Epithelial cell of prostate (primary cell): ENCODE measurements around a stretch of chr1.

- RRBS = no CpG with 5 or more reads among the region's 2 CpGs
Measured at GRCh38 chr1:113587834-113588505, 171.3 kb downstream of the PHTF1 start.

DNA sequence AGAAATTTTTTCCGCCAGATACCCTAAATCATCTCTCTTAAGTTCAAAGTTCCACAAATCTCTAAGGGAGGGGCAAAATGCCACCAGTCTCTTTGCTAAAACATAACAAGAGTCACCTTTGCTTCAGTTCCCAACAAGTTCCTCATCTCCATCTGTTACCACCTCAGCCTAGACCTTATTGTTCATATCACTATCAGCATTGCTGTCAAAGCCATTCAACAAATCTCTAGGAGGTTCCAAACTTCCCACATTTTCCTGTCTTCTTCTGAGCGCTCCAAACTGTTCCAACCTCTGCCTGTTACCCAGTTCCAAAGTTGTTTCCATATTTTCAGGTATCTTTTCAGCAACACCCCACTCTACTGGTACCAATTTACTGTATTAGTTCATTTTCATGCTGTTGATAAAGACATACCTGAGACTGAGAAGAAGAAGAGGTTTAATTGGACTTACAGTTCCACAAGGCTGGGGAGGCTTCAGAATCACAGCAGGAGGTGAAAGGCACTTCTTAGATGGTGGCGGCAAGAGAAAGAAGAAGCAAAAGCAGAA, 39.8 kb downstream of the PHTF1 start:
- RRBS = no CpG with 5 or more reads among the region's 3 CpGs

- RRBS = no CpG with 5 or more reads among the region's 6 CpGs
Measured at GRCh38 chr1:113811181-113811442, 1.2 kb downstream of the RSBN1 start.

DNA sequence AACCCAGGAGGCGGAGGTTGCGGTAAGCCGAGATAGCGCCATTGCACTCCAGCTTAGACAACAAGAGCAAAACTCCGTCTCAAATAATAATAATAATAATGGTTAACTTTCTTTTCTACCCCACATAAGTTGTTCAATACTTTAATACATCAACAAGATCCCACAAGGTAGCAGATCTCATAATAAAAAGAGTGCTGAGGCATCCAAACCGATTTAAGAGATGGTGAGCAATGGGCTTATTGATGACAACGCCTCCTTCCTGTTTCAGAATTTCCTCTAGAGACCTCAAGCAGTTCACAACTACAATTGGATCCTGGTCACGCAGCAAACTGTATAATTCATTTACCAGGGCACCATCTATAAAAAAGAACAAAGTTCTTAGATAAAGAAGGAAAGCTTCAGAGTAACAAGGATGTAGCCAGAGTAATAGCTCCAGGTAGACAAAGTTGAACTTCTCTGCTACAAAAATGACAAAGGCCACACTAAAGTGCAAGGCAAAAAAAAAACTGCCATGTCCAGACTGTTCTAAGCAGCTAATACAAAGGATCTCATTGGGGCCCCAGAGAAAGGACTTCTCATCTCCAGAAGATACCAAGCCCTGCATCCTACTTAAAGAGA, 3.5 kb downstream of the AP4B1 start:
- RRBS = no CpG with 5 or more reads among the region's 8 CpGs

- RRBS = no CpG with 5 or more reads among the region's 5 CpGs
Measured at GRCh38 chr1:113928146-113928839, 831 bp upstream of the HIPK1 start.

GRCh38 chr1:113947171-113947852, 18.2 kb downstream of the HIPK1 start:
- RRBS = no CpG with 5 or more reads among the region's 4 CpGs

DNA sequence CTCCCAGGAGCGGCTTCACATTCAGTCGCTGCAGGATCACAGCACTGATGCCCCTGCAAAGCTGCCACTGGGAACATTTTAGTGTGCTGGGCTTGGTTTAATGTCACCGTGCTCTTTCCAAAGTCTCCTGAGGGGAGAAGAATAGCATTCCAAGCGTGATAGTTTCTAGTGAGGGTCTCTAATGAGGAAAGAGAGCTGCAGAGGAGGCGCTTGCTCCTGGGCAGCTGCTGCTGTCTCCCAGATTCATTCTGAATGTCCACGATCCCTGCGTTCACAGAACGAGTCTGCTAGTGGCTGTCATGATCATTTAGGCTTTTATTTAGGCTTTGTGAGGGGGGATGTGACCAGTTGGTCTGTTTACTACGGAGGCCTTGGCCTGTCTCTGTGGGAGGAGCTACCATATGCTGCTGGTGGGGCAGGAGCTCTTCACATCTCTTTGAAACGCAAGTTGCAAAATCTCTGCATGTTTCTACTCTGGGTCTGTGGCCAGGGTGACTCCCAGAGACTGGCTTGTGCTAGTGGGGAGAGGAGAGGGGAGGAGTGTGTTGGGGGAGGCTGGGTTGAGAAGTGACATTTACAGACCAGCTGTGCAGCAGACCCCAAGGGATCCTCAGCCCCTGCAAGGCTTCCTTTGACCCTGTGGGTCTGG, 23.4 kb downstream of the OLFML3 start:
- RRBS = no CpG with 5 or more reads among the region's 10 CpGs

- RRBS = no CpG with 5 or more reads among the region's 6 CpGs
Measured at GRCh38 chr1:114023129-114023704, 43.9 kb downstream of the OLFML3 start.

DNA sequence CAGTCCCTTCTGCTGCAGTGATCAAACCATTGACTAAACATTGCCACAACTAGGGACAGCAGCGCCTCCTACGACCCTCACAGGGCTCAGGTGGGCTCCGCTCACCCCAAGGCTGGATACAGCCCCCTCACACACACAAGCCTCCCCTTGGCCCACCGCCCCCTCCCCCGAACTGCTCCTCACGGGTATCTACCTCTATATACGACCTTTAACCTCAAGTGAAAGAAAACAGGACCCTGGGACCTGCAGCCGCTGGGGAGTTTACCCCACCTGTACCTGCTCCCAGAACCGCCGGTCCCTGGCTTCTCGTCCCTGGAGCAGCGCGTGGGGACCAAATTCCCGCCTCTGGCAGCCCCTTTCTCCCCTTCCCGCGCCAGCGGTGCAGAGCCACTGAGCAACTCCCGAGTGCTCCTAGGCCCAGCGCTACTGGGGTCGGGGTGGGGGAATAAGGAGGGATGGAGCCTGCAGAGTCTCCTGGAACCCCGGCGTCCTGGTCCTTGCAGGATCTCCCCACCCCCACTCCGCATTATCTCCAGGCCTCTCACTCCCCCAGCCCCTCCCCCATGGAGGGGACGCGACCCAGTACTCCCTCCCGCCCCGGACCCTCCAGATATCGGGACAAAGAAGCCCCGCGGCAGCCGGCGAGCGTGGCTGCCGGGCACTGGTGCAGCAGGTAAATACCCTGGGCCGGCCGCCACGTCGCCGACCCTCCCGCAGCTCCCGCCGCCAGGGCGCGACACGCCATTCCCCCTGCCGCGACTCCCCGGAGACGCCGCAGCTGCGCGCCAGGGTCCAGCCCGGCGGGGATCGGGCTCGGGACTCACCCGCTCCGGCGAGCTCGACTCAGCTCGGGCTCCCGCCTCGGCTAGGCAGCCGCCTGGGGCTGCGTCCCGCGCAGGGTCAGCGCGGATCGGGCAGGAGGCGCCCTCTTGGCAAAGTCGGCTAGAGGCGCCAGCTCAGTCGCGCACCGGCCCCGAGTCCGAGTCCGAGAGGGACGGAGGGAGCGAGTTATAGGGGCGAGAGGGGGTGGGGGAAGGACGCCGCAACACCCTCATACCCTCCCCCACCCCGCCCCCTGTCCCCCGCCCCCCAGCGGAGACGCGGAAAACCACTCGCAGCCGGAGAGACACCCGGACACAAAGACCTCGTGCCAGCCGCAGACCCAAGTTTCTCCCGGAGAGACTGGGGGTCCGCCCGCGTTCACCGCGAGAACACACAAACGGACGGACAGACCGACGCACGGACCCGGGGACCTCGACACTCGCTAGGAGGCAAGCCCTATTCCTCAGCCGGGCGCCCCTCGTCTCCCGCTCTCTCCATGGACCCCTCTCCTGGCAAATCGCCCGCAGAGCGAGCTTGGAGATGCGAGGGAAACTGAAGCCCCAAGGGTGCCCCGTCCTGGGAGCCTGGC, 1.2 kb downstream of the SYT6 start:
- RRBS = 2% methylated on average over 33 of the region's 117 CpGs

GRCh38 chr1:114251177-114251564, 97.5 kb upstream of the SYT6 start:
- RRBS = no CpG with 5 or more reads among the region's 7 CpGs

GRCh38 chr1:114395284-114396272, 115.4 kb downstream of the TRIM33 start:
- RRBS = no CpG with 5 or more reads among the region's 3 CpGs

DNA sequence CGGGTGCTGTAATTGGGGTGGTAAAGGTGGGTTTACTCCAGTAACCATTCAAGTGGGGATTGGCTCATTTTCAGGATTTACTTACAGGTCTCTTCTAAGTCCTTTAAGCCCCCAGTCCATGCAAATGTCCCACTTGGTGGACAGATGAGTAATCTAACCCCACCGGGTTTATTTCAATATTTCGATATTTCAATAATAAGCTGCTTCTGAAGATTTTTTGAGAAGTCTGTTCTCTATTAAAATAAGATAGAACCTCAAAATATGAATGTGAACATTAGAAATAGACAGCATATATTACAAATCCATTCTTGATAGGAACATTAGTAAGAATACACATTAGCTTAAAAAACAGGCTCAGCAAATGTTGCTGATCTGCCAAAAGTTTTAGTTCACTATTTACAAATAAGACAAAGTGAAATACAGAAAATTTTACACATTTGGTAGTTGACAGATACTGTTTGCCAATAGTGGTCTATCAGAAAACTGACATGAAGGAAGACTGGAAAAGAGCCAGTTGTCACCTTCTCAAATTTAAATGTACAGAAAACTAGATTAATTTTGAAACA, 114.6 kb downstream of the TRIM33 start:
- RRBS = no CpG with 5 or more reads among the region's 3 CpGs

- RRBS = no CpG with 5 or more reads among the region's 10 CpGs
Measured at GRCh38 chr1:114669092-114669558, 724 bp downstream of the DENND2C start.

GRCh38 chr1:114737861-114738342, 19.9 kb downstream of the CSDE1 start:
- RRBS = no CpG with 5 or more reads among the region's 7 CpGs

- RRBS = no CpG with 5 or more reads among the region's 41 CpGs
Measured at GRCh38 chr1:114756889-114757832, 623 bp downstream of the CSDE1 start.

DNA sequence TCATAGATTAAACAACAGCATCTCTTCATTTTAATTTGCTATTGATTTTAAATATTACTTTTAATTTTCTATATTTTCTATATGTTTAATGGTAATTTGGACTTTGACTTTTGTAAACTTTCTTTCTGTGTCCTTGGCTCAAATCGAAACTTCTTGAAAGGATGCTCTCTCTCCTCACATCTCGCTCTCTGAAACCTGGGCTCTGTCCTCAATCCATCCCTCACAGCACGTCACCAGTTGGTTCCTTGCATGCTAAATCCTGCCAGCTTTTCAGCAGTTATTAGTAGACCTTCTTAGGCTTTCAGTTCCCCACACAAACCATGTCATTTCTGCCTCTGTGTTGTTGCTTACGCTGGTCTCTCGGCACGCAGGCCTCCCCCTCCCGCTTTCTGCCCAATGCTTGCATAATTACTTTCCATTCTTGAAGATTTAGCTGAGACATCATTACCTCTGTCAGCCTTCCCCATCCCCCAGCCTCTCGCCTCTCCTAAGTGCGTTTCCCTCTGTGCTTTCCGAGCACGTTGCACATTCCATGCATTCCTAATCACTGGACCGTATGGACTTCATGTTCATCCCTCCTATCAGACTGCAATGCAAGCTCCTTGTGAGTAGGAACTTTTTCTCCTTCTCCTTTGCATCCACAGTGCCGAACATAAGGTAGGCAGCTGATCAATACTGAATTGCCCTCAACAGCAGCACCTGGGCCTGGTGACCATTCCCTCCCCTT, 26.7 kb downstream of the TSHB start:
- RRBS = no CpG with 5 or more reads among the region's 13 CpGs

GRCh38 chr1:115084726-115085456, 4.4 kb downstream of the TSPAN2 start:
- RRBS = no CpG with 5 or more reads among the region's 8 CpGs

GRCh38 chr1:115134215-115134653, 44.9 kb upstream of the TSPAN2 start:
- RRBS = no CpG with 5 or more reads among the region's 6 CpGs

- RRBS = no CpG with 5 or more reads among the region's 9 CpGs
Measured at GRCh38 chr1:115184352-115185330, 95.3 kb upstream of the TSPAN2 start.

GRCh38 chr1:115426121-115426893, 88.3 kb upstream of the NGF start:
- RRBS = no CpG with 5 or more reads among the region's 8 CpGs